Trachea (tissue), 1 donor: Measurements from ENCODE around the genes NPFFR2, COX18, AFP, PPBP and CXCL3.

DNA sequence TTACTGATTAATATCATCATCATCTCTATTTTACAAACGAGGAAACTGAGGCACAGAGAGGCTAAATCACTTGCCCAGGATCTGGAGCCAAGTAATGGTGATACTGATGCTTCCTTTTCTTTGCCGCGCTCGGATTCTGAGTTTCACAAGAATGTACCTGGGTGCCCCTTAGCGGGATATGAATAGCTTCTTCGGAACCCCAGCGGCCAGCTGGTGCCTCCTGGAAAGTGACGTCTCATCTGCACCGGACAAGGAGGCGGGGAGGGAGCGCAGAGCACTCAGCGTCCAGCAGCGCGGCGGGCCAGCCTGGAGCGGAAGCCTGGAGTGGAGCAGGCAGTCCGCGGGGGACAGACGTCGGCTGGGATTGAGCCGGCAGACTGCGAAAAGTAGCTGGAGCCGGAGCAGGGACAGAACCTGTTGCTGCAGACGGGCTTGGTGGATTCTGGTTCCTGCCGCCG, at the start of gene NPFFR2:
NPFFR2 (plus strand) TSS at position 277 of the 458 bp plus-strand sequence.
- PRO-cap, result no peak

GRCh38 chr4:72197523-72197722, 165.6 kb downstream of the NPFFR2 start:
- PRO-cap, result no peak

DNA sequence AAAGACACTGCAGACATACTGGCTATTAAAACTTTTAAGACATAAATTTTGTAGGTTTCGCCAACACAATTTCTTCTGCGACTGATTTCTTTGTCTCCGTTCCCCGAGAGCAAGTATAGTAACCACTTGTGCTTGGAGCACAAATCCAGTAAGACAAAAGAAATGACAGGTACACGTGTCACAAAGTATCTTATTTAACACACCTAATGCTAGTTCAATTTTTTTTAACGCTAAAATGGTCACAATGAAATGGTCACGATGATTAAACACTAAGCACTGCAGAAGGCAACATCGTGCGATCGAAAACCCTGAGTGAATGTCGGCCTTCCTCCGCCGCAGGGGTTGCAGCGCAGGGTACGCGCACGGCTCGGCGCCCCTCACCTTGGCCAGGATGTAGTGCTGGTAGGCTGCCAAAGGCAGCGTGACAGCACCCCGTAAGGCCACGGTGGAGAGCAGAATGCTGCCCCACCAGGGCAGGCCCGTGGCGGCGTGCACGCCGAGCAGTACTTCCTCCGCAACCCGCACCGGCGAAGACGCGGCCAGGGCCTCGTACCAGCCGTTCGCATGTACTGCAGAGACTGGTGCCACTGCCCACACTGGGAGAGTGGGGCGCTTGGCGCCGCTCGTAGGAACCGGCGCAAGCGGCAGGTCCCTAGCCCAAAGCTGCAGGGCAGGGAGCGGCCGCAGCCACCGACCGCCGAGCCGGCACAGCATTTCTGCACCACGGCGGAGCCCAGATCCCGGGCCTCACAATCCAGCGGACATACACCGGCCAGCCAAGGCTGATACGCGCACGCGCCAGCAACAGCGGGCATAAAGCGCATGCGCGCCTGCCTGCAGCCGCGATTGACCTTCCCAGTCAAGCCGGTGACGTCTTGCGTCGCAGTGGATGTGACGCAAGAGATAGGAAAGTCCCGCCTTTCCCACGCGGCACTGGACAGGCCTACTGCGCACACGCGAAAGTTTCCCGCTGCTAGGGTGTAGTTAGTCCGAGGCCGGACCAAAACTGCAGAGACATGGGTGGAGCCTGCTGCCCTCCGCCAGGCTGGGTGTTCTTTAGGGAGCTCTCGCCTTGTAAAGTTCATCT, at the start of gene COX18:
COX18 (minus strand) TSS at position 781 of the 1,087 bp plus-strand sequence.
- PRO-cap, result unidirectional peak, minus-strand start at position 521 of the sequence; bidirectional peak, plus-strand start at position 1,003 of the sequence, minus-strand start at position 848 of the sequence

- PRO-cap, result no peak
Measured at GRCh38 chr4:73139593-73140415, 70.3 kb upstream of the COX18 start.

DNA sequence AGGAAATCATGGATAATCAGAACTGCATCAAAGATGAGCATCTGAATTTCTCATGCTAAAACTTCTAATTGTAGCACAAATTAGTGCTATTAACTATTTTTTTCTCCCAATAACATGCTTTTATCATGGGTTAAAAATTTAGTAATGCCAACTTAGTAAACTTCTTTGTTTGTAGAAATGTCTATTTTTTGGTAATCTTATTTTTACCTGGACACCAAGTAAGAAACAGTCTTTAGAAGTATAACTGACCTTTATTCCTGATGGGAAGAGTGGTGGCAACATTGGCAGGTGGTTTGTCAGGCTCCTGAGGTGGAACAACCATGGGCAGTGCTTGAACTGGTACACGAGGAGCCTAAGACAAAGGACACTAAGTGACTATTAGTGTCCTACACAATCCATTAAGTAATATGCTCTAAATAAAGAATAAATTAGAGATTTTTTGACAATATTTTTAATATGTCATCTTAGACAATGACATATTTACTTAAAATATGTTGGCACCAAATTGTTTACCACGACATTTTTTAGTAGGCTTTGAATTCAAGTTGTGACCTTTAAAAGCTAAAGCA, 72.1 kb upstream of the COX18 start:
- PRO-cap, result no peak

- PRO-cap, result no peak
Measured at GRCh38 chr4:73153877-73154278, 84.4 kb upstream of the COX18 start.

DNA sequence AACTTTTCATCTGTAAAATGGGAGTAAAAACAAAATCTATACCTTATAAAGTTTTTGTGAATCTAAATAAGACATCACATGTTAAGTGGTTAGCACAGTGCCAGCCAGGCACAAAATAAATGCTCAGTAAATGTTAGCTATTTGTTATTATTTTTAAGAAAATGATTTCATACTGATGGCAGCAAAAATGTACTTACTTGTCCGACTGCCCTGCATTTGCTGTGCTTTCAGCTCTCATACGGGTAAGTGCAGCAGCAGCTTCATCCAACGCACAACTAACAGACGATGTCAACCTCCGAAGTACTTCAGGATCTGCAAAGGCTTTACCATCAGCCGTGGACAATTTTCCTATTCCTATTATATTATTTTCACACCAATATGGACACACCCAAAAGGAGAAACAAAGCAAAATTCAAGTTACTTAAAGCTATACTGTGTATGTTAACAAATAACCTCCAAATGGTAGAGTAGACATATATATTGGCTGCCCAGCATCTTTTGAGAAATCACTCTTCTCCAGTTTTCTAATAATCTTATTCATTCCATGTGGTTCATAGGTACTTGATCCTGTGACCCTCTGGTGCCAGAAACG, 91.6 kb upstream of the COX18 start:
- PRO-cap, result no peak

DNA sequence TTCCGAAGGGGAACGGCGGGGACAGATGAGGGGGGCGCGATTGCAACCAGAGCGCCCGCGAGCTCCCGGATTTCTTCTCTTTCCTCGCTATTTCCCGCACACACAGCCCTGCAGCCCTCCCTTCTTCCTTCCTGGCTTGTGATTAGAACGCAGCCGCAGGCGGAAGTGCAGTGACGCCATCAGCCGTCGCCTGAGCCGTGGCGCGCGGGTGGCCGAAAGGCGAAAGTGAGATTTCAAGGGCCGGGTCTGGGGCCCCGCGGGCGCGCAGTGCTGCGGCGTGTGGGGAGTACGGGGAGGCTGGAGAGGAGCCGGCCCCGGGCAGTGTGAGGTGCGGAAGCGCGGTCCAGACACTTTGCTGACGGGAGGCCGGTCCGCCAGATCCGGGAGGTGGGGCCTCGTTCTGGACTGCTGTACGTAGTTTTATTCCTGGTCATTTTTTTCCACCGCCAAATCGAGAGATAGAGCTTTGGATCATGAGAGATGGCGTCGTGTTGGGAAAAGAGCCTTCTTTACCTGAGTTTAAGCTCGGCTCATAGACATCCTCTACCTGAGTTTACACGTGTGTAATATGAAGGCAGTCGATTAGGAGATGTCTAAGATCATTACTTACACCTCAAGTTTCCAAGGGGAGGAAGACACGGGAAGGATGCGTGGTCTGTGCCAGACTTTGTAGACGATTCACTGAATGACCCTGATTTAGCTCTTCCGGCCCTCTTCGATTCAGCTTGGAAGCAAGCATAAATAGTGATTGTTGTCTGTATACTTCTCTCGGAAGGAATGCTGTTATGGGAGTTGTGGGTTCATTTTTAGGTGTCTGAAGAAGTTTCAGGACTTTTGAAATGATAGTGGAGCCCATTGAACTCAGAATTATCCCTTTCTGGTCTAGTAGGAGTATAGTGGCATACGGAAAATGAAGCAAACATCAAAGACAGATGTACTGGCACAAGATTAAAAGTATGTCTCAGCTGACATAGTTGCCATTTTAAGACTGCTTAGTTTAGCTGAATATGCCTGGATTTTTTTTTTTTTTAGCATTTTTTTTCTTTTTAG, 726 bp upstream of the ANKRD17 start:
- PRO-cap, result bidirectional peak, plus-strand start at position 236 of the sequence, minus-strand start at position 138 of the sequence

GRCh38 chr4:73411807-73412377, 7.8 kb downstream of the ALB start:
- PRO-cap, result no peak

DNA sequence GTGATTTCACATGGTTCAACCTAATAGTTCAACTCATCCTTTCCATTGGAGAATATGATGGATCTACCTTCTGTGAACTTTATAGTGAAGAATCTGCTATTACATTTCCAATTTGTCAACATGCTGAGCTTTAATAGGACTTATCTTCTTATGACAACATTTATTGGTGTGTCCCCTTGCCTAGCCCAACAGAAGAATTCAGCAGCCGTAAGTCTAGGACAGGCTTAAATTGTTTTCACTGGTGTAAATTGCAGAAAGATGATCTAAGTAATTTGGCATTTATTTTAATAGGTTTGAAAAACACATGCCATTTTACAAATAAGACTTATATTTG, 15.3 kb upstream of the AFP start:
- PRO-cap, result no peak

GRCh38 chr4:73436097-73436531, at the start of gene AFP:
AFP (plus strand) TSS chr4:73436221.
- PRO-cap, result no peak

- PRO-cap, result no peak
Measured at GRCh38 chr4:73987922-73988566, at the start of gene PPBP. PPBP (minus strand) TSS chr4:73988190.

DNA sequence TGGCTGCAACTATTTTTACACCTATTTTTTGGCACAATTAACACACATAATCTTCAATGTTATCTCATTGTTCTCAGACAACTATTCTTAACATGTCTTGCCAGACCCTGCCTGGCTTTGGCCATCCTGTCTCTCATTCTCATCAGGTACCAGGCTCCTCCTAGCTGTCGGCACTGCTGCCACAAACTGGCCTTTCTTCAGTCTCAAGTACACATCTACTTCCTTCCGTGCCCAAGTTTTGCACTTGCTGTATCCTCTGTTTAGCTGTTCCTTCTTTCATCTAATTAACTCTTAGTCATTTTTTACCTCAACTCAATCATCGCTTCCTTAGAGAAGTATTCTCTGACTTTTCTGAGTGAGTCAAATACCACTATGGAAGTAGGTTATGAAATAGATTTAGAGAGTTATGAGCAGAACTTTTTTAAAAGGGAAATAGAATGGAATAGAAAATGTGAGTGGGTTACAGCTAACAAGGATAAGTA, 19.7 kb downstream of the CXCL3 start:
- PRO-cap, result no peak

- PRO-cap, result bidirectional peak, plus-strand start at chr4:74038831, minus-strand start at chr4:74038689
Measured at GRCh38 chr4:74038241-74039372, at the start of gene CXCL3. CXCL3 (minus strand) TSS chr4:74038689.

GRCh38 chr4:74166444-74167590, 8.9 kb downstream of the MTHFD2L start:
- PRO-cap, result no peak

DNA sequence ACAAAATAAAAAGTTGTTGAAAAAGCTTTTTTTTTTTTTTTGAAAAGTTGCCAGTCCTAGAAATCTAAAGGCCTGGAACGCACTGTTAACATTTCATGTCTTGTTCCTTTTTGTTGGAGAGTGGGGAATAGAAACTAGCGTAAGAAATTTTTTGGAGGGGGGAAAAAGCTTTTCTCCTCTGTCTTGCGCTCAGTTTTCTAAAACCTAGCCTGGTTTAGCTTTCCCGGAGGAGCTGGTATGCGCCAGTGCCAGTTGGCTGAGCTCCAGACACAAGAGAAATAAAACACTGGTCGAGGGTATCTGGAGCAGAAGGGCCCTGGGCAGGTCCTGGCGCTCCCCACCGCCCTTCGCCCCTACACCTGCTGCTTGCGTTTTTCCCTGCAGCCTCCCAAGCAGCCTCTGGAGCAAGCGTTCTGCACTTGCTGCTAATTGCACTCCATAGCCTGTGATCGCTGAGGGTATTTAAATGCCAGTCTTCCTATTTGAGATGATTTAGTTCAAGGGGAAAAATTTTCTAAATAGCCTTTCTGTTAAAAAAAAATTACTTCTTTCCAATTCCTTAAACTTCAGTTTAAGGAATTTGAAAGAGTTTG, 791 bp downstream of the EREG start:
- PRO-cap, result no peak

- PRO-cap, result no peak
Measured at GRCh38 chr4:74448545-74449434, 3.9 kb downstream of the AREG start.

- PRO-cap, result no peak
Measured at GRCh38 chr4:75645017-75645880, 14.9 kb upstream of the CDKL2 start.

GRCh38 chr4:75655318-75656133, 17.7 kb downstream of the G3BP2 start:
- PRO-cap, result no peak

- PRO-cap, result no peak
Measured at GRCh38 chr4:75661158-75661795, 11.9 kb downstream of the G3BP2 start.